Umbilical cord (tissue), 2 donors: Measurements from ENCODE around the genes B3GALT5, FAM3B and TMPRSS2.

DNA sequence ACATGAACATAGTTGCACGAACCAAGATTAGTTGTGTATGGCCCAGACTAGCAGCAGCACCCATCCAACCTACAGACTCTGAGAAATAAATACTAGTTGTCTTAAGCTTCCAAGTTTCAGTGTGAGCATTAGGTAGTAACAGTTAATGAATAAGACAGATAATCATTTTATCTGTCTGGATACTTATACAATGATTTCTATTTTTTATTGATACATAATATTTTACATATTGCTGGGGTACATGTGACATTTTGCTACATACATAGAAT lies 18.0 kb downstream of the PSMG1 start:
- RAMPAGE, long total RNA: no peak

DNA sequence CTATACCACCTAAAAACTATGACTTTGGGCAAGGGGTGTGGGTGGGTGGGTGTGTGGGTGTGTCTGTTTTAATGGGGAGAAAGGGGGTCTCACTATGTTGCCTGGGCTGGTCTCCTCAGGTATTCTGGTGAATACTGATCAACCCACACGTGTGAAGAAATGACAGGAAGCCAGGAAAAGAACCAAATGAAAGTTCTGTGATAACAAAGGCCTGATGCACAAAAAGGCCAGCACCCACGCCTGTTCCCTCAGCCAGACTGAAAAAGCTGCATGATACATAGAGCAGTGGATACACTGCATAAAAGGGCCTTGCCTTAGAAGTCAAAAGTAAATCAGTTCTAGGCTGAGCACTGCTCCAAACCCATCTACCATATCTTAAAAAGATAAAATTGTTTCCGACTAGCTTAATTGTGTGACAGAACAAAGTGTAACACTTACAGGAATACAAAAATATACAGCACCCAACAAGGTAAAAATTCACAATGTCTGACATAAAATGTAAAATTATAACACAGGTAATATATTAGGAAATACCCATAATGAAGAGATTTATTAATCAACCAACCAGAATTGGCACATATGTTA lies 36.9 kb upstream of the PSMG1 start:
- RAMPAGE, long total RNA: no peak

DNA sequence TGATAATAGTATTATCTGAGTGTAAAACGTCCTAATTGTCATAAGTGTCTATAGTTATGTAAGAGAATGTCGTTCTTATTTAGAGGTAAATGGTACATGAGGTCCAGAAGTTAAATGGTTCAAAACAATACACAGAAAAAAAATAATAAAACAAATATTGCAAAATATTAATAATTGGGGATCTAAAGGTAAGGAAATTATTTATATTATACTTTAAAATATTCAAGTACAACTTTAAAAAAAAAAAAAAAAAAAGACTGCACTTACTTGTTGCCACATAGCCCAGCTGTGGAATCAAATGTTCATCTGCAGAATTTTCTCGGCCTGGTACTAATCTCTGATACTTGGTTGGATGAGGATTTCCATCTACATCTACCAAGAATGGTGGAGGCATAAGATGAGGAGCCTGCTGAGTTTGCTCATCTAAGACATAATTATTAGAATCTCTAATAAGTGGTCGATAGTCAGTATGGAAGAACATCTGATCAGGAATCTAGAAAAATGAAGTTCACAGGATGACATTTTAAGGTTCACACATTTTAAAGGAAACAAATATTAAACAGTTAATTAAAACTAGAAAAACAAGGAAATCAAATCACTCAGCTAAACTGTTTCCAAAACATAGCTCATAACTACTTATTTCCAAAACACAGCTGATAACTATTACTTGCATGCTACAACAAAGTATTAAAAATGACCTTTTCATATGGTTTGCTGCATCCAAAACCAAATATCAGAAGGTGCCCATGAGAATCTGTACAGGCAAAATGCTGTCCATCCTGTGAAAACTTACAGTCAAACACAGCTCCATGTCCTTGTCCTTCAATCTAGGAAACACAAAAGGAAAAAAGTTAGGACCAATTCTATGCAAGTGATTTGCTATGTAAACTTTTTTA lies 49.0 kb downstream of the BRWD1 start:
- RAMPAGE, long total RNA: no peak

DNA sequence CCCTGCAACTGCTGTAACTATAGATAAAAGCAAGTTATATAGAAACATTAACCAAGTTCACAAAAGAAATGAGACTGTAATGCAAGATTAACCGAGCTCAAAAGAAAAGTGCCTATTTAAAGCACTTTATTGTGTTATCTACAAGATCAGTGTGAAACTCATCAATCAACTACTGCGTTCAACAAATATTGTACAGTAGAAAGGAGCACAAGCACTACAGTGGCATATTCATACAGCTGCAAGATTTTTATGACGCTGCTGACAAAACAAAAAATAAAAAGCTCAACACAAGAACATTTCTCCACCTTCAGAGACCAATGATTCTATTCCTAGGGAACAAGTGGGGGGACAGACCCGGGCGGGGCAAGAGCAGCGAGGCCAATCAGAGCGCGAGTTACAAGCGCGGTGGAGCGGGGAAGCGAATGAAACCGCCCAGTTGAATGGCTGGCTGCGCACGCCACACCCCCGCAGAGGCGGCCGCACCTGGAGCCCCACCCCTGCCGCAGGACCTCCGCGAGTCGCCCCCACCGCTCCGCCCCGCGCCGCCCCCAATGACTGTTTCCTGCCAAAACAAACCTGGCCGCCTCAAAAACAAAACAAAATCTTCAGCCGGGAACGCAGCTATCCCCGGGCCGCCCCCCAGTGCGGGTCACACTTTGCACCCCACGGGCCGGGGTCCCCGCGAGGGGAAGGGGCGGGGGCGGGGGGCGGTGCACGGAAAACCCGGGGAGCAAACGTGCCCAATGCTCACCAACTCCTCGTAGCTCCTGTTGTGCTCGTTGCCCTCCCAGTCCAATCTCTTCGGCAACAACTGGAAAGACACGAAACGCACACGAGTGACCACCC lies 1.1 kb downstream of the BRWD1 start:
- RAMPAGE, long total RNA: no peak

DNA sequence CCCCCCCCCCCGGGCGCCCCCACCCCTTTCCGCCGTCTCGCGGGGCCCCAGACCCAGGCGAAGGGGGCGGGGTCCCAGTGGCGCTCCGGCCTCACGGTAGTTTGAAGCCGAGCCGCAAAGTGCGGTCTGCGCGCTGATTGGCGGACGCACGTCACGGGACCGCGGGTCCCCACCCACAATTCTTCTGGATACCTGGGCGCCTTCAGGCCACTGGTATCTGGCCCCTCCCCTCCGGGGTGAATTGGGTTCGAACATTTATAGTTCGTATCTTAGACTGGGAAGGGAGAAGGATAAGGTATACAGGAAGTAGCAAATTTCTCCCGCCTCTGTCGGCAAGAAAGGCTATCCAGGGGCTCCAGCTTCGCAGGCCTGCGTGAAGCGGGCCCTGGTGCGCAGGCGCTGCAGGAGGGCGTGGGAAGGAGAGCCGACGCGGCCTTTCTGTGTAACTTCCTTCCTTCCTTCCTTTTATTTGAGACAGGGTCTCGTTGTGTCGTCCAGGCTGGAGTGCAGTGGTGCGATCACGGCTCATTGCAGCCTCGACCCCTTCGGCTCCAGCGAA lies 459 bp upstream of the HMGN1 start:
- RAMPAGE, long total RNA: no peak

- RAMPAGE, long total RNA: no peak
Measured at GRCh38 chr21:39612376-39613533, at the start of gene B3GALT5. B3GALT5 (plus strand) TSS chr21:39612940.

DNA sequence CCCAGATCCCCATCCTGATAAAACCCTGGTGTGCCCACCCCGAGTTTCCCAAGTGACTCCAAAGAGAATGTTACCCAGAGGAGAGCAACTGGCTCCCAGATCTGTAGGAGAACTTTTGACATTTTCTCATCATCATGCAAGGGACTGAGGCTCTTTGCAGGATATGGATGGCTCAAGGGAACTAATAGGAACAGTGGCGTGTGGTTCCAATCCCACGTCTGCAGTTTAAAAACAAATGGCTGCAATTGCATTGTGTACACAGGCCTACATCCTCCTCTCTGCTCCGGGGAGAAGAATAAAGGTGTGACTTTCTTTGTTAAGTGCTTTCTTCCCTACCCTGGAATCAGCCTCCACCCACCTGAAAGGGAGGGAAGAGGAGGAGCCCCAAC lies 12.0 kb upstream of the BACE2 start:
- RAMPAGE, long total RNA: no peak

- RAMPAGE, long total RNA: no peak
Measured at GRCh38 chr21:41166751-41167240, 1.2 kb upstream of the BACE2 start.

- RAMPAGE, long total RNA: no peak
Measured at GRCh38 chr21:41186378-41186863, 18.5 kb downstream of the BACE2 start.

DNA sequence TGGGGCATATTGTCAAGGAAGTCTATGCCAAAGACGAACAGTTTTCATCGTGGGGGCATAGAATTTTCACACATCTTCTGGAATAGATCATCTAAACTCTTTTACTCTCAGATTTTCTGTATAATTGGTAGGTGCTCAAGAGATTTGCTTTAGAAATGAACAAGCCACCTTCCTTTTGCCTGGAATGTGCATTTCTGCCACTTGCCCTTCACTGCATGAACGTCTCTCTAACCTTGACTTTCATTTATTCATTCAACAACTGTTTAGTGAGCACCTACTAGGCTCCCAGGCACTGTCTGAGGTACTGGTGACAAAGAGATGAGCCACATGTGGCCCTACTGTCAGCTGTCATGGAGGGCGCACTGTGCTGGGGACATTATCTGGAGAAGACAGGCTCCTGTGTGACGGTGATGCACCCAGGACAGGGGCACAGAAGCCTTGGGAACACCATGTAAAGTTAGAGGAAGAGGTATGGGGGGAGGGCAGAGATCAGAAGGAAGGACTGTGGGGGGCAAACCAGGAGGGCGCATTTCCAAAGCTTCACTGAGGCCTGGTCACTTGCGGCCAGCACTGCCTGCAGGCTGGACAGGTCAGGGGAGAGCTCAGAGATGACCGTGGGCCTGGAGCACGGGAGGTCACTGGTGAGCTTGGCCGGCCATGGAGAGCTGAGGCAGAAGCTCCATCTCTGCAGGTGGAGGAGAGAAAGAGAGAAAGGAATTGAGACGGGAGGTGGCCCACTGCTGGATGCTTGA lies 46.7 kb downstream of the BACE2 start:
- RAMPAGE, long total RNA: no peak

DNA sequence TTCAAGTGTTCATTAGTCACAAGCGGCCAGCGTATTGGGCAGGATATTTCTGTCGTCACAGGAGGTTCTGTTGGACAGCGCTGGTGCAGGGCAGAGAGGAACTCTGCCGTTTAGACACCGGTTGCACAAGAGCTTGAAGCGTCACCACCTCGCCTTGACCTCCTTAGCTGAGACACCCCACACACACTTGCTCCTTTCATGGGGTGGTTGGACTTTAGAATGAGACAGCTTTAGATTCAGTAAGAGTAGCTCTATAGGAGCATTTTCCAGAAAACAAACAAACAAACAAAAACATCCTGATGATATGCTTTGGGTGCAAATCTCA lies 64.2 kb downstream of the BACE2 start:
- RAMPAGE, long total RNA: no peak

DNA sequence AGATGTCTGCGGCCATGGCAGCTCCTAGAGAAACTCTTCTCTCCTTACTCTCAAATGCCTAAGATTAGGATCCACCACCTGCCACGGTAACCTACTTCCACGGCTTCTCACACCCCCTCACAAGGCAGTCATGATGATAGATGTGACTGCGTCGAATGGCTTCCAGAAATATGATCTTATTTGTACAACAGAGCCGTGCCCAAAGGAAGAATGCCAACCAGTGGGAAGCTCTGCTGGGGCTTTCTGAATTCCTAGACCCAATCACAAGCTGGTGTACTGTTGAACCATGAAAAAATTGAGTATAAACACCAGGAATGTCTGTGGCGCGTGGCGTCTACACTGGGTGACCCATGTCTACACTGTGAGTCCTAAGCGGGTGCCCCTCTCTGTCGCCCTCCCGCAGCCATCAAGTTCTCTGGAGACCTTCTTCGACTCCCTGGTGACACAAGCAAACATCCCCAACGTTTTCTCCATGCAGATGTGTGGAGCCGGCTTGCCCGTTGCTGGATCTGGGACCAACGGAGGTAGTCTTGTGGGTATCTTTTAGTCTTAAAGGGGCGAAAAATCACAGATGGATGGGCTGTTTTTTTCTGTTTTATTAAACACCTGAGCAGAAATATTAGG lies 73.6 kb downstream of the BACE2 start:
- RAMPAGE, long total RNA: no peak

GRCh38 chr21:41257402-41258136 lies 59.0 kb upstream of the FAM3B start:
- RAMPAGE, long total RNA: no peak

DNA sequence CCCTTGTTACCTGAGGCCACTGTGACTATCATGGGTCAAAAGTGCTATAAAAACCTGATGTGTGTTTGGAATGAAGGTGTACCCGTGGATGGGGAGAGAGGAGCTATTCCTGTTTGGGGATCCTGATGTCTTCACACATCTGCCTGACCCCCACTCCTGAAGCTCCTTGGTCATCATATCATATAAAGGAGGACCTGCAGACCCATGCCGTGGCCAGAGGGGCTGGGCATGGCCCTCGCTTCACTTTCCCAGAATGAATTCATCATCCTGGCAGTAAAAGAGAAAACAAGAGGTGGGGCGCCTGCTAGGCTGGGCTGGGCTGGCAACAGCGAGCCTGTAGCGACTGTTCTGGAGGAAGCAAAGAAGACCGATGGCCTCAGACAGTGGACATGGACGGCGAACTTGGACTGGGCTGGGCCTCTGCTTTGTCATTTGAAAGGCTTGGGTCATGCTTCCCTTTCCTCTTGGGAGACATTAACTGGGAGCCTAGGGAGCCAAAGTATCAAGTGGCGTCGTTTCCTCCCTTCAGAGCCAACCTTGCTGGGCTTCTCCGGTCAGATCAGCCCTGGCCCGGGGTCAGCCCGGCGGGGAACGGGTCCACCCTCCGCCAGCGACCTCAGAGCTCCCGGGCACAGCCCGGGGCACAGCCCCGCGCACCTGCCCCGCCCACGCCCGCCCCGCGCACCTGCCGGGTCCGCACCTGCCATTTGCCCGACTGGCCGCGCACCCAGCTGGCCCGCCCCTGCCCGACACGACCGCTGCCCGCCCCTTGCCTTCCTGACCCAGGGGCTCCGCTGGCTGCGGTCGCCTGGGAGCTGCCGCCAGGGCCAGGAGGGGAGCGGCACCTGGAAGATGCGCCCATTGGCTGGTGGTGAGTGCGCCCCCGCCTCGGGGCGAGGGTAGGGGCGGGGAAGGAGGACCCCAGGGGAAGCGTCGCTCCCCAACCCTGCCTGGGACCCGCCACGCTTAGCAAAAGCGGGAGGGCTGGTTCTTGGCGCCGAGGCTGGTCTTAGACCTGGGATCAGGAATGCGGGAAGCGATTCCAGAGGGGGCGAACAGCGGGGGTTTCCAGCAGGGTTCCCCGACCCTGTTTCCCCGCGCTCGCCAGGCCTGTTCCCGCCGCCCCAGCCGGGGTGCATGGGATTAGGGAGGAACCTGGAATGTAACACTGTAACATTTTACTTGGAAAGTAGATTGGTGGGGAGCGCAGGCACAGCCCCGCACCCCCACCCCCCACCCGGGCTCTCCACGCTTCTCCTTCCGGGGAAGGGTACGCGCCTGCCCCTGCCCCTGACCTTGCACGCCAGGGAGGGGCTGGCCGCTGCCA lies at the start of gene FAM3B:
FAM3B (plus strand) TSS at position 774 of the 1,327 bp plus-strand sequence.
- RAMPAGE, long total RNA: no peak

DNA sequence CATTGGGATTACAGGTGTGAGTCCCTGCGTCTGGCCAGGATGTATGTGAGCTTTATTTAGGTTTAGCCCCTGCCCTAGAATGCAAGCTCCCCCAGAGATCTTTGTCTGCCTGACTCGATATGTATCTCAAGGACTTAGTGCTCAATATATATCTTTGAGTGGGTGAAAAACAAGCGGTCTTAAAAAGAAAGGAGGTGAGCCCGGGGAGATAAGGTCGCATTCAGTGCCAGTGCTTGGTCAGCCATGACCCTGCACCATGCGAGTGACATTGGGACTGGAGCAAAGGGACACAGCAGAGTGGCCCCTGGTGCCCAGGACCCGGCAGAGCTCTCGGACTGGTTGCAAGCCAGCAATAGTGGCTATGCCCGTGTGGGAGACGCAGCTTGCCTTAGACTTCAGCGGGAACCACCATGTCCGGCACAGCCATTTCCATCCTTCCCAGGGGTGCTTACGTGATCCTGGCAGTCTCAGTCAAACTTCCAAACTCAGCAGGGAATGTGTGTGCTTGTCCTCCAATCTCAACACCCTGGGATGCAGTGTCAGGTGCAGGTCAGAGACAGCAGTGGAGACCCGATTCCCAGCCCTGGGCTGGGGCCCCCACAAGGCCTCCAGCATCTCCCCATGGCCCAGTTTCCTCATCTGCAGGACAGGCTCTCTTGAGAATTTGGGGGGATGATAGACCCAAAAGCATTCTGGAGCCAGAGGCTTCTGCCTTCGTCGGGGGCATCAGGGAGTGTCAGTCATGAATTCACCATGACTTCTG lies 1.7 kb downstream of the MX2 start:
- RAMPAGE, long total RNA: no peak

- RAMPAGE, long total RNA: no peak
Measured at GRCh38 chr21:41377670-41378051, 15.8 kb downstream of the MX2 start.

- RAMPAGE, long total RNA: no peak
Measured at GRCh38 chr21:41427086-41427508, 1.1 kb downstream of the MX1 start.

DNA sequence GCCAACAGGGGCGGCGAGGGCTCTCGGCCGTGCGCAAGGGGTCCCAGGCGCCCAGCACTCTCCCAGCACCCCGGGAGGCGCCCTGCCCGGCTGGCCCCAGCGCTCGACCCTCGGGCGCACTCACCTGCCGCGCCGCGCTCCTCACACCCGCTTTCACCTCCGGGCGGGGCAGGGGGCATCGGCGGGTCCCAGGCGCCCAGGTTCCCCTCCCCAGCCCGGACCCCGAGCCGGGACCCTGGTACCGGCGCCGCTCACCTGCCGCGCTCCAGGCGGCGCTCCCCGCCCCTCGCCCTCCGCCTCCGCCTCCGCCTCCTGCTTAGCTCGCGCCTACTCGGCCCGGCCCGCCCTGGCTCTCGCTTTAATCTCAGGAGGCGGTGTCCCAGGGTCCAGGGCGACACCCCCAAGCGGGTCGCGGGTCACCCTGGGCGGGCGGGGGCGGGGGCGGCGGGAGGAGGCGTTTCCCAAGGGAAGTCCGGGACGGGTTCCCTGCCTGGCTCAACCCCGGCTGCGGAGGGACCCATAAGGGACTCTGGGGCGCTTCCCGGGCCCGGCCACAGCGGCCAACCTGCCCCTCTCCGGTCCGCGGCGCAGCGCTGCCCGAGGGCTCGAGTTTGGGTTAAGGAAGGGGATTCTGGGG lies at the start of gene TMPRSS2:
TMPRSS2 (minus strand) TSS at position 333 of the 637 bp plus-strand sequence.
- RAMPAGE, long total RNA: no peak

GRCh38 chr21:41566502-41567208 lies 58.7 kb upstream of the TMPRSS2 start:
- RAMPAGE, long total RNA: no peak

GRCh38 chr21:41579625-41580557 lies 71.9 kb upstream of the TMPRSS2 start:
- RAMPAGE, long total RNA: no peak